Bronchial lymph node (tissue), 1 donor: ENCODE results near the genes KRT6C and EIF4B.

- PRO-cap, result no peak
These were observed at the start of gene KRT6C for GRCh38 chr12:52473556-52474271. Gene KRT6C, minus strand, starts transcription at chr12:52473805.

- PRO-cap, result no peak
These were observed 3.5 kb upstream of the KRT6A start for GRCh38 chr12:52496332-52497097.

DNA sequence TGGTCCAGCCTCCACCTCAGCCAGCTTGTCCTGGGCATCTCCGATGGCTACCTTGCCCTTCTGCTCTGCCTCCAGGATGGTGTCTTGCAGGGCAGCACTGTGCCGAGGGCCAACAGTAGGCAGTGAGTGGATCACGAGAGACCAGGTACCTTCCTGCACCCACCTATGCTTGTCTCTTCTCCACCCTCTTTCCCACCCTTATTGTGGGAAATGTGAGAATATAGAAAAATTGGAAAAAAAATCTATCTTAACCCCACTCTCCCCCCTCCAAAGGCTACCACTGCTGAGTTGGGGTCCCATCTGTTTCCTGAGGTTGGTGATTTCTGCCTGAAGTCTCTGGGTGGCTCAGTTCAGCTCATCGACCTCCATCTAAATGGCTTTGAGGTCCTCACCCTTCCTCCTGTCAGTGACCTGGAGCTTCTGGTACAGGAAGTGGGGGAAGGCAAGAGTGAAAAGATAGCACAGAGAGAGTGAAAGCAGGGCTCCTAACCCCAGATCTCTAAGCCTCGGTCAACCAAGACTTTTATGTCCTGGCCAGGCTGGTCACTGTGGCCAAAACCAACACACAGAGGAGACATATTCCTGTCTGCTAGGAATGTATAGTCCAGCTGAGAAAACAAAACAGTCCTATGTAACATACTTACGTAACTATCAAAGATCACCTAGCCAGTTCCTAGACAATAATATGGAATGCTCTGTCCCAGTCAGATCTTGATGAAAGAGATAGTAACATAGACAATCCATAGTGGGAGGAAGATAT is 12.2 kb upstream of the KRT73 start:
- PRO-cap, result no peak

DNA sequence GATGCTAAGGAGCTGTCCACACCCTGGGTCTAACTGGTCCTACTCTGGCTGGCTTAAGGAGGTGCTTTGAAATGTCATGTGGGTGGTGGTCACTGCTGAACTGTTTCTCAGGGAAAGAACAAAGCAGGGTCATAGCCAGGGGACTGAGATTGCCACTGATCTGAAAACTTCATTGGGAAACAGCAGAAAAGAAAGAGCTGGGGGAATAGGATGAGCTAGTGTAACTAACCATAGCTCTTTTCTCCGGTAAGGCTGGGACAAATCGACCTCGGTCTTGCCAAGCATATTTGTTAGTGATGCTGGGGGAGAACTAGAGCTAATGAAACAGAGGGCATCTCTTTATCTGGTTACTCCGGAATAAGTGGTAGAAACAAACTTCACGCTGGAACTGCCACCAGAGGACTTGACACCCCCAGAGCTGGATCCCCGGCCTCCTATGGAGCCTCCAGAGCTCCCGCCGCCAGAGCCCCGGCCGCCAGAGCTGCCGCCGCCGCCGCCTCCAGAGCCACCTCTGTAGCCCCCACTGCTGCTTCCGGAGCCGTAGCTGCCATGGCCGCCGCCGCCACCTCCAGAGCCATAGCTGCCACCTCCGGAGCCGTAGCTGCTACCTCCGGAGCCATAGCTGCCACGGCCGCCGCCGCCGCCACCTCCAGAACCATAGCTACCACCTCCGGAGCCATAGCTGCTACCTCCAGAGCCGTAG is 5.2 kb downstream of the KRT1 start:
- PRO-cap, result unidirectional peak, minus-strand start at position 651 of the sequence

DNA sequence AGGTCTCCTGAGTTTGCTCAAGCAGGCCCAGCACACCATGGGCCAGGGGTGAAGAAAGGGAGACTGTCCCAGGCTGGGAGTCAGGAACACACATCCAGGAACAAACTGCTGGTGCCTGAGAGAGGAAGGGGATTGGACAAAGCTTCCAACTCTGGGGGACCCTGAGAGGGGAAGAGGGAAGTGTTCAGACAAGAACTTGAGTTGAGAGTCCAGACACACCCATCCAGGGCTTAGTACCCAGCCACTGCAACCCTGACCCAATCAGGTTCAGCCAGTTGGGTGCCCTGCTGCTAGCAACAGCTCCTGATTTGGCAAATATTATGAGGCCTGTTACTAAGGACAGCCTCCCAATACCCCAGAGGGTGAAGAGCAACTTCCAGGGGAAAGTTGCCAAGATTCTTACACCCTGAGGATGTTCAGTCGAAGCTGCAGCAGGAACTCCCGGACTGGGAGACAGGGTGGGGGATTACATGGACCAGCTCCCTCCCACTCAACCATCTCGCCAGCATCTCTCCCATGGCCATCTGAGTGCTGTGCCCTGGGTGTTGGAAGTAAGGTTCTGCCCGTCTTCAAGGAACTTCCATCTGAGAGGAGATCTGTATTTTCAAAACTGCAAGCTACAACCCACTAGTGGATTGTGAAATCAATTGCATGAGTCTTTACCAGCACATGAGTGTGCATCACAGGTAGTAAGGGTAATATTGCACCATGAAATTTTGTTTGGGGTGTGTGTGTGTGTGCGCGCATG is 11.4 kb upstream of the KRT78 start:
- PRO-cap, result no peak

DNA sequence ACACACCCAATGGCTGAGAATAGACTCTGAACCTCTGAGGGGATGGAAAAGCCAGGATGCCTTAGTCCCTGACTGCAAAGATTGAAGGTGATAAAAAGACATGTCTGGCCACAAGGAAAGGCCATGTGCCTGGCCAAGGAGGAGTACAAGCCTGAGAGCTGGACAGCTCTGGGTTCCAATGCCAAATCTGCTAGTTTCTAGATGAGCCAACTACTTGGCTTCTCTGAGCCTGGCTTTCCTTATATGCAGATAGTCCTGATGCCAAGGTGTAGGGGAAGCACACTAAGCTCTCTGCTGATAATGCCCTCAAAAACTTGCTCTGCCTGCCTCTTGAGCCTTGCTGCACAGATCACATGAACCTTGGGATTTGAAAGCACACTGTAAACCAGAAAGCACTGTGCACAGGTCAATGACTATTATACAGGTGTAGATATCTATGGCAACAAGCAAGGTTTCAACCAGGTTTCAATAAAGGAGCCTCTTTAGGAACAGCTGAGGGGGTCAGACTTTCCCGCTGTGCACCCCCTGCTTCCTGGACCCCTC is 8.2 kb downstream of the KRT8 start:
- PRO-cap, result no peak

DNA sequence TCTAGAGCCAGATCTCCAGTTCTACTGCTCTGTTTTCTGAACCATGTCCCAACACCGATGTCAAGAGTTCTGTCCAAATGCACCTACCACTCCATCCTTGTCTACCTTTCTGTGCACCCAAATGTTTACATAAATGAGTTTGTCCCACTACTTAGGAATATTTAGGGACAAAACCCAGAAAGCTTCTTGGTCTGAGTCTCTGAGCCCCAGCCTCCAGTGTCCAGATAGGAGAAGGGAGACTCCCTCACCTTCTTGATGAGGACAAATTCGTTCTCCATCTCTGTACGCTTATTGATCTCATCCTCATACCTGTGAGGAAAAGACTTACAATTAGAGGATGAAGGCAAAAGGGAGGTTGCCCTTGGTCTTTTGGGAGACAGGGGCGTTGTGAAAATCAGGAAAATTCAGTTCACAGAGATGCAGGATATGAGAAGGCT is 3.9 kb downstream of the KRT8 start:
- PRO-cap, result no peak

DNA sequence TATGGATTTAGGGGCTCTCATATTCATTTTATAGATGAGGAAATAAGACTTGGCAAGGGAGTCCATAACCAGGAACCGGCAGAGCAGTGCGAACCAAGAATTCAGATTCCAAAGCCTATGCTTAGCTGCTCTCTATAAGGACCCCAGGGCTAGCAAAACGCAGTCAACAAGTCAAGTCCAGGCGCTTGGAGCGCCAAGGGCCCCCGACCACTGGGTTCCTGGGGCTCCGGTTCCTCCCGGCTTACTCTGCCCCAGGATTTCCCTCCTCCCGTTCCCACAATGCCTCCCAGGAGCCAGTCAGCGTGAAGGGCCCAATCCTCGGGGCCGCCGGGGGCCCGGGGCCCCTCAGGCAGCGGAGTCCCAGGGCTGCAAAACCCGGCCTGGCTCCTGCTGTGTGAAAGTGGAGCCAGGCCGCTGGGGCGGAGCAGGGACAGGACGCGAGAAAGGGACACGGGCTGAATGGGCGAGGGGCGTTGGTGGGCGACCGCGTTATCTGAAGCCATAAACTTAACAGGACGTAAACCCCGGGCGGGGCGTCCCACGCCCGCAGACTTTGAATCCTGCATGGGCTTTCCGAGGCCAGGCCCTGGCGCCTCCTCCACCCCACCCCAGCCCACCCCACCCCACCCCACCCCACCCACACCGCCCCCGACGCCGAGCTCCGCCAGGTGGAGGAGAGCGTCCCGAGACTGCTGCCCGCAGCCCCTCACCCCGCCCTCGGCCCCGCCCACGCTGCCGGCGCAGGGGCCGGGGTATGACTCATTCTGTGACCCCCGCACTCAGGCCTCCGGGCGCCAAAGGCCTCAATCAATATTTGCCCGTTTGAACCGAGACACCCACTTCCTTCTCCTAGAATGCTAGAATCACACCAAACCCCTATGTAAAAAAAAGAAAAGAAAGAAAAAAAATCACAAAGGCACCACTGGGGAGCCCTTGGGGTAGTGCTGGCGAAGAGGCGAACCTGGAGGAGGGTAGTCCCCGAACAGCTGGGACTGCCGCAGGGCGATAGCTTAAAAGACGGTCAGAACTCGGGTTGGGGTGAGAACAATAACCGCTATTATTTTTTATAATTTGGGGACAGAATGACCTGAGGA is 1.3 kb downstream of the KRT8 start:
- PRO-cap, result bidirectional peak, plus-strand start at position 806 of the sequence, minus-strand start at position 562 of the sequence

GRCh38 chr12:52952020-52952608 is 3.2 kb downstream of the KRT18 start:
- PRO-cap, result no peak

DNA sequence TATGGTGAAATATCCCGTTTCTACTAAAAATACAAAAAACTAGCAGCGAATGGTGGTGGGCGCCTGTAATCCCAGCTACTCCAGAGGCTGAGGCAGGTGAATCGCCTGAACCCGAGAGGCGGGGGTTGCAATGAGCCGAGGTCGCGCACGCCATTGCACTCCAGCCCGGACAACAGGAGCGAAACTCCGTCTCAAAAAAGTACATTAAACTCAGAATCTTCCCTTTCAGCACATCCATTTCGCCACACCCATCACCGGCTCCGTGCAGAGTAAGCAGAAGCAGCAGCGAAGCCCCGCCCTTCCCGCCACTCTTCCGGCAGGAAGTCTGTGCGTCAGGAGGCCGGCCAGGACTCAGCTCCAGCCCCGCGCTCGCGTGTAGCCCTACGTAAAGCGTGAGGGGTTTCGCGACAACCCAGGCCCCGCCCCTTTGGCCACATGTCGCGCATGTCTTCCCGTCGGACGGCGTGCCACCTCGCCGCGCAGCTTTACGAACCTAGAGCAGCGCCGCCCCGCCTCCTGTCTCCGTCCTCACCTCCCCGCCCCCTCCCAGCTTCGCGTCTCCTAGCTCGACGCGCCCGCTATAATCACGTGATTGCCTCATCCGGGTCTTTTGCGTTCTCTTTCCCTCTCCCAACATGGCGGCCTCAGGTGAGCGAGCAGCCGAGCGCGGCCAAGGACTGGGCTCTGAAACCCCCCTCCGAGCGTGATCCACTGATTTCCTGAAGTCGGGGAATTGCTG is at the start of gene EIF4B:
EIF4B (plus strand) TSS at position 608 of the 739 bp plus-strand sequence.
- PRO-cap, result bidirectional peak, plus-strand start at position 328 of the sequence, minus-strand start at position 312 of the sequence; bidirectional peak, plus-strand start at position 636 of the sequence, minus-strand start at position 461 of the sequence

GRCh38 chr12:53006588-53007556 is 616 bp downstream of the EIF4B start:
- PRO-cap, result bidirectional peak, plus-strand start at chr12:53007025, minus-strand start at chr12:53006984

GRCh38 chr12:53011501-53012405 is 5.5 kb downstream of the EIF4B start:
- PRO-cap, result no peak

DNA sequence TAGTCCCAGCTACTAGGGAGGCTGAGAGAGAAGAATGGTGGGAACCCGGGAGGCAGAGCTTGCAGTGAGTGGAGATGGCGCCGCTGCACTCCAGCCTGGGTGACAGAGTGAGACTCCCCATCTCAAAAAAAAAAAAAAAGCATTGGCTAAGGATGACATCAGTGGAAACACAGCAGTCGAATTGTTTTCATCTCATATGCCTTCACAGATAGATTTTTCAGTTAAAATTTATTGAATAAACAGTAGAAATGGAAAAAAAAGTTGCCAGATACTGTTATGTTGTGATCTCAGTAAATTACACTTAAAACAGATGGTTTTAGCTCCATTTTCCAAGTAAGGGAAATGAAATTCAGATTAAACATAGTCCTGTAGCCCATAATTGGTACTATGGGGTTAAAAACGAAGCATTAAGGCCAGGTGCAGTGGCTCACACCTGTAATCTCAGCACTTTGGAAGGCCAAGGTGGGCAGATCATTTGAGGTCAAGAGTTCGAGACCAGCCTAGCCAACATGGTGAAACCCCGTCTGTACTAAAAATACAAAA is 21.4 kb upstream of the TNS2 start:
- PRO-cap, result no peak

DNA sequence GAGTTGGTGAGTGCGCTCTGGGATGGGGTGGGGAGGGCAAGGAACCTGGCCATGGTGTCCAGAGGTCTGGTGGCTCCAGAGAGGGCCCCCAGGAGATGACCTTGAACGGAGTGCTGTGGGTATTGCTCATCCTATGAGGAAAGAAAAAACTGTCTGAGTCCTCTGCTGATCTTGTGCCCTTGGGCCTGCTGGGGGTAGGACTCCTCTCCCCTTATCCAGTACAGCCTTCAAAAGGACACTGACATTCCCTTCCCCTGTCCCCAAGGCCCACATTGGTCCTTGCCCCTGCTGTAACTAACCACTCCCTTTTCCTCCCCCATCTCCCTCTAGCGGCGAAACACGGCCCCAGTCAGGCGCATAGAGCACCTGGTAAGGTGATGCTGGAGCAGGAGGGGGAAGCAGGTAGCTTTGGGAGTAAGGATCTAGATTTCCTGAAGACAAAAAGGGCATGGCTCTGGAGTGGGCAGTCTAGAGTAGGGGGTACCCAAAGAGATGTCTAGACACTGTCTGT is 3.6 kb downstream of the TNS2 start:
- PRO-cap, result no peak

GRCh38 chr12:53066101-53067072 is 12.8 kb downstream of the SPRYD3 start:
- PRO-cap, result no peak

GRCh38 chr12:53080795-53081257 is 1.6 kb upstream of the SPRYD3 start:
- PRO-cap, result no peak

DNA sequence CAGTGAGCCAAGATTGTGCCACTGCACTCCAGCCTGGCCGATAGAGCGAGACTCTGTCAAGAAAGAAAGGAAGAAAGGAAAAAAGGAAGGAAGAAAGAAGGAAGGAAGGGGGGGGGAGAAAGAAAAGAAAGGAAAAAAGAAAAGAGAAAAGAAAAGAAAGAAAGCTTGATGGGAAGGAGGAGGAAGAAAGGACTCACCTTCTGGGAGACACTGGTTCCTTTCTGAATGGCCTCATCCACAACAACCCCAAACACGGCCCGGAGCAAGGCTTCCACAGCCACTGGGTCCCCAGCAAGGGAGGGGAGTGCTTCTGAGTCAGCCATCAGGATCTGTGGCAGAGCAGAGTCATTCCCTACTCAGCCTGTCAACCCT is 7.4 kb upstream of the ZNF740 start:
- PRO-cap, result no peak

GRCh38 chr12:53180962-53181176 is 144 bp upstream of the CSAD start:
- PRO-cap, result bidirectional peak, plus-strand start at chr12:53181047, minus-strand start at chr12:53181027

DNA sequence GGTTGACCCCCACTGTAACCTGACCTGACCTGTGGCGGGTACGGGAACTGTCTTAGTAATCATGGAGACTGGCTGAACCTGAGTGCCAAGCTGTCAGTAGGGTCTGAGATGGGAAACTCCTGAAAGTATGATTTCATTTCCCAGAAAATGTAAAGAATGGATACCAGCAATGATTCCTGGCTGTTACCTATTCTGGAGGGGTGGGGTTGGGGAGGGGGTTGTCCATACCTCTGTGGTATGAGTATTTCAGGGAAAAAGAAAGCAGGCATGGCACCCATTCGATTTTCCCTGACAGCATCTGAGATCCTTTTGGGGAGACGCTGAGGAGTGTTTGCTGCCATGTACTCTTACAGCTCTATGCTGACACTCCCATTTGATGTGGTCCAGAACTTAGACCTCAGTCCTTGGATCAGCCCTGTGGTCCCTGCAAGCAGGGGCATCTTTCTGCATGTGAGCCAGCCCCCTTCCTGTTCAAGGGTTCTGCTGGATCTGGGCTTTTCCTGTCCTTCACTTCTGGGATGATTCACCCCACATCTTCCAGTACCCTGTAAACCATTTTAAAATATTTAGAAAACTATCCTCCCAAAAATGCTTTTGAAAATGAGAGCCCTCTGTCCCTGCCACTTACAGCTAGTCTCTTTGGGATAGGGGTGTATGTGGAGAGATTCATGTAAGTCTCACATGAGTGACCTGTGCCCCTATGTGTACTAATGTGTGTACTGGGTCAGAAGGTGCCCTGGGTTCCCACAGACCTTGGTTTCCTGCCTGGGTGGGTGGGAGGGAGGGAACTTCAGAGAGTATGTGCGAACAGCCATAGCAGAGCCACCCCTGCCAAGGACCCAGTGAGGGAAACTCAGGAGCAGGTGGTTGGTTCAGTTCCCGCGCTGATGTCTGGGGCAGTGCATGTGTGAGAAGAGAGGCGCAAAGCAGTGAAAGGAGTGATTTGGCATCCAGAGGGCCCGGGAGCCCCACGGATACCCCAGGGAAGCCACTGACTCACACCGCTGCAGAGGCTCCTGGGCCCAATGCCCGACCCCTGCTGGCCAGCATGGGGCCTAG is 8.9 kb upstream of the CSAD start:
- PRO-cap, result no peak

DNA sequence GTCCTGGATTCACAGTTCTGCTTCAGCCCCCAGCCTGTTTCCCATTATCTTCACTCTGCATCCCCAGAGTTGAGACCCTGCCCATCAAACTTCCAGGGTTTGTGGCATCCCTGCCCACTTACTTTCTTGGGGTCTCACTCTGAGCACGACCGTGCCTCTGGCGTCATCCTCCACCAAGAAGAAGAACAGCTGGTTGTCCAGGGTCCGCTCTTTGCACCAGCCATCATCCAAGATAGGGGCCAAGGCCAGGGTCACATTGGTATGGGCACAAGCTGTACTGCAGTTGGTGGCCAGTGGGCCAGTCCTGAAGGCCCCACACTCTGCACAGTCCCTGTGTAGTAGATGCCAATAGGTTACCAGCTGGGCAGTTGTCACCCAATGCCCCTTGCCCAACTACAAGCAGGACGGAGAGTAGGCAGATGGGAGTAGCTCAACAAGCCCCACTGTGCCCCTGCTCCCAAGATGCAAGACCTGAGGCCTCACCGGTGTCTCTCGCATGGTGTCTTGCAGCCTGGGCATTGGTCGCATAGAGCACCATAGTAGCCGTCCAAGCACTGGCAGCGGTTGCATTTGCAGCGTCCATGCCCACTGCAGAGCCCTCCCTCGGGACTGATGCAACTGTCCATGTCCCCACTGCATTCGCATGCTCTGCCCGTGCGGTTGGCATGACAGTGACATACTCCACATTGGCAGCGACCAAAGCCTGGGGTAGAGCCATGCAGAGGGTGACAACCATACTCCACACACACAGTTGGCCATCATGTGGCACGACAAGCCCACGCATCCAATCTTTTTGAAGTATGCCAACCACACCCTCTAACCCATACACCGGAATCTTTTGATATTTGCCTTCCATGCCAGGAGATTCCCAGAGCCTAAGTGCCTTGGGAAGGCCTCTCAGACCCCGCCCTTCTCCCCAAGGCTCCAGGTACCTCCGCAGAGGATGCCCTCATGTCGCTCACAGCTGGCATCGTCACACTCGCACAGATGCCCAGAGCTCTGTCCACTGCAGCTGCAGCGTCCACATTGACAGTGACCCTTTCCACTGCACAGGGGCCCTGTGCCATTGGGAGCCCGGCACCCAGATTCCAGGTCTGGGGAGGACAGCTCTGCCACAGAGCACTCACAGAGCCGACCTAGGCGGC is 11.9 kb upstream of the CSAD start:
- PRO-cap, result no peak